Fibroblast of the aortic adventitia (primary cell): ENCODE measurements around the genes TECTA, UBASH3B, CRTAM and JHY.

DNA sequence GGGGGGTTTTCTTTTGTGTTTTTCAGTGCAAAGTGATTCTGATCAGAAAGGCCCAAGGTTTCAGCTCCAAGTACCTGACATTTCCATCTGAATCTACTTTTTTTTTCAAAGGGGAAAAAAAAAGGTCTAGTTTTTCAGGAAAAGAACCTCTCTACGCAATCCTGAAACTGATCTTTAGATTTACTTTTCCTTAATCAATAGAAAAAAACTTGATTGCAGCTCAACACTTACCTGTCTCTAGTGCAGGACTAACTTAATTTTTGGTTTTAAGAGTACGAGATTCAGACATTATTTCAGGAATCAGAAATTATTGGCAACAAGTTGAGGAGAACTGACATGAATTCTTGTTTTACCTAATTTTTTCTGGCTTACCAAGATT lies at the start of gene TECTA:
TSS of gene TECTA (plus strand) at position 225 of the 379 bp plus-strand sequence.
- CAGE, long polyA plus RNA = no peak

DNA sequence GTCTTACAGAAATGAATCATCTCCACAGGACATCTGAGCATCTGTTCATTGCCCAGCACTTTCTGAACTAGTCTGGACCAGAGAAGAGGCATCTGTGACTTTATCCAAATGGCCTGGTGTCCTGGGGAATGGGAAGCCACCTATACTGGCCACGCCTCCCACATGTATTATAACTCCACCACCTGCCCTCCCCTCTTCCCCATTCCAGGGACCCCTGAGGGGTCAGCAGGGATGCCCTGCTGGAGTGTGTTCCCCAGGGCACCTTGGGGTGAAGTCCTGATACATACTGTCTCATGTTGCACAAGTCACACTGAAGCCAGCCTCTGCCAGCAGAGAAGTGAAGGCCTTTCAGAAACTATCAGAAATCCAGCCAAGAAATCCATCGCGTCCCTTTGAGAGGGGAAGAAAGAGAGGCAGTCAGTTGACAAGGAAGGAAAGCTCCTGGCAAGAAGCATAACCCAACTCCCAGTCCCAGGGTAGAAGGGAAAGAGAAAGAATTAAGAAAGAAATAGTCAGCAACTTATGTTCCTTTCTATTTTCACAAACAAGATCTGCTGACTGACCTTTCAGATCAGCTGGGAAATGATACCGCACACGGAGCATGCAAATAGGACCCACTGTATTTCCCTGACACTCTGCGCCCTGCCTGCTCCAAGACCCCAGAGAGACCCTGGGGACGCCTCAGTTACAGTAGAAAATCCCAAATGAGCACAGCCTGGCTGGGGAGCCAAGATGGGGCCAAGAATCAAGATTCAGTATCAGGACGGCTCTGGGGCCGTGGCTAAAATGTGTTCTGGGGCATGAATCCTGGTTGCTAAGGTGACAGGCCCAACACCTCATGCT lies 45.3 kb downstream of the SC5D start:
- CAGE, long polyA plus RNA = no peak

DNA sequence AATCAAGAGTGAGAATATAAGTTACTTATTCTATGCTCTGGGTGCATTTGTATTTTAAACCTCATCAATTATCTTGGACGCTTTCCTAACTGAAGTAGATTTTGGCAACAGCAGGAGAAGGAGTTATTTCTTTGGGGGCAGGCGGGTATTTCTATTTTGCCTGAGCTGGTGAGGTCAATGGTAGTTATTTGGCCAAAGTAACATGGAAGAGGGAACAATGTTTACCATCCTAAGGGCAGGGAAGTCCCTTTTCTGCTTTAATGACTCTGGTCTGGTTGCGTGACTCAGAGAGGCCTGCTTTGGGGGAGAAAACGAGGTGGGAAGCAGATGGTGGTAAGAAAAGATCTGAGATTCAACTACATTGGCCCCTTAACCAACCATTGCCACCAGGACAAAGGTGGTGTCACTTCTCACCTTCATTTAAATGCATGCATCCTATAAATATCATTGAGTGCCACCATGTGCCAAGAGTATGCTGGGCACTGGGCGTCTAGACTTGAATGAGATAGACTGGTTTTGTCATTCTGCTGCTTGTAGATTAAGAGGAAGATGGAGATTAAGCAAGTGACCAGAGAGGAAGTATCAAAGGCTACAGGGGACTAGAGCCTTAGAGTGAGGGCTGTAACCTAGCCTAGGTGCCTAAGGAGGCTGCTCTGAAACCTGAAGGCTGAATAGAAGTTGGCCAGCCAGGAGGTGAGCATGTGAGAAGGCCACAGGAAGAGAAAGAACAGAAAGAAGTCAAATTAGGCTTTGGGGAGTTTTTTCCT lies 3.7 kb upstream of the SORL1 start:
- CAGE, long polyA plus RNA = no peak

DNA sequence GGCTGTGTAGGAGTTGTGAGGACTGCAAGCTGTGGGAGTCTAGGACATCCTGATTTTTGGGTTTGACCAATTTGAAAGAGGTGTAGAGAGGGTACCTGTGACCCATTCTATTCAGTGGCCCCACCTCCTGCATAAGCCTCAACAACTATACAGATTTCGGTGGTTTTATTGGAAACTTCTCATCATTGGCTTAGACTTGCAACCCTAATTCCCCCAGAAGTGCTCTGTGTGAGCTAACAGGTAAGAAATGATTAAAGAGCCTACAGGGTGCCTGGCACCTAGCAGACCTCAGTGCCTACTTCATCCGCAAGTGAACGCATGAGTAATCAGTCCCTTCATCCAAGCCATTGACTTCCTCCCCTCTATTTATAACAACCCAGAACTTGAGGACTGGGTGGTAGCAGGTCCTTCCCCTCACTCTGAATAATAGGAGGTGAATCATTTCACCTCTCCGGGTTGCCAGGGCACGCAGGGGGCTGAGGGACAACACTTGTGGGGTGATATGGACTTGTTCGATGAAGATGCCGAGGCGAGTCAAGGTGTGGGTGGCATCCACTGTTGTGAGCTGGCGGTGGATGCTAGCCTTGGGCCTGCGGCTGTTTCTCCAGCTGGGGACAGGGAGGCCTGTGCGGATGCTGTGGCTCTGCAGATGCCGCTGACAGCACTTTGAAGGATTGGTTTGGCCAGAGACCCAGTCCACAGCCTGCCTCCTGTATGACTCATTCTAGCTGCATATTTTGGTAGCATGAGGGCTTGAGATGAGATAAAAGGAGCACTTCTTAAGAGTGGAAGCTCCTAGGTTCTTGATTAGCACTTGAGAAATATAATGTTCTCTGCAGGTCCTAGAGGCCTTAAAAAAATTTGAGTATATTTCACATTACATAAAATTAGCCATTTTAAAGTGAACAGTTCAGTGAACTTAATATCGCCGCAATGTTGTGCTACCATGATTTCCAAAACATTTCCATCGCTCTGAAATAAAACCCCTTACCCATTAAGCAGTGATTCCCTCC lies 12.3 kb downstream of the SORL1 start:
- CAGE, long polyA plus RNA = no peak

DNA sequence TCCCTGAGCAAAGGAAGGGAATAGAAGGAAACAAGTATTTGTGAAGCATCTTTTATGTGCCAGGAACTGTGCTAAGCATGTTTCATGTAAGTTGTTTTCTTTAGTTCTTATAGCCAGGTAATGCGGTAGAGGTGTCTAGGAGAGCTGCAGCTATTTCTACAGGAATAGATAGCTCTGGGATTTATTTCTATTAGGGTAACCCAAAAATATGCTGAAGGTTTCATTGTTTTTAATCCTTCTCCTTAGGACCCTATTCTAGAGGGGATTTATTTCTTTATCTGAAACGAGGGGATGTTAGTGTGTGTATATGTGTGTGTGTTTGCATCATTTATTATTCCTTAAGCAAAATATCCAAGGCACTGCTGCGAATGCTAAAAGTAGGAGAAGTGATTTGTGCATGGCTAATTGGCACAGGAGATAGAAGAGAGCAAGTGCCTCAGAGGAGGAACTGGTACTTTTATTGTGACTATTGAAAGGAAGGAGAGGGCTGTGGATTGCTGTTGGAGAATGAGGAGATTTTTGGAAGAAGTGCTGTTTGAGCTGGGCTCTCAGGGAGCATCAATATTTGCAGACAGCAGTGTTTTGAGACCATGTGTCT lies 93.5 kb downstream of the SORL1 start:
- CAGE, long polyA plus RNA = no peak

DNA sequence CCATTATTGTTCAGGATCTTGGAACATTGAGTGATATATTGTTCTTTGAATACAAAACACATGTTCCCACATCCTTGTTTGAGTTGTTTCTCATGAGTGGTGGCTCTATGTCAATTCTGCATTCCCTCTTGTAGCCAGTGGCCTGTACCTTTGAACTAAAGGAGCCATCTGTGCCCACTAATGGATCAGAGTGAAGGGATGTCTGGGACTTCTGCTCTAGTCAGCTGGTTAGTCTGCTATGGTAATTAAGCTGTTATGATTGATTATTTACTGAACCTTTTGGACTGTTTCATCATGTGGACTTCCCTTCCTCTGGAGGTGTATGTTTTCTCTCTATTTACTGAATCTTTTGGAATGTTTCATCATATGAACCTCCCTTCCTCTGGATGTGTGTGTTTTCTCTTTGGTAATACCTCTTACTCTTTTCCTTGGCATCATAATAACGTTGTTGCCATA lies 112.8 kb downstream of the SORL1 start:
- CAGE, long polyA plus RNA = no peak

DNA sequence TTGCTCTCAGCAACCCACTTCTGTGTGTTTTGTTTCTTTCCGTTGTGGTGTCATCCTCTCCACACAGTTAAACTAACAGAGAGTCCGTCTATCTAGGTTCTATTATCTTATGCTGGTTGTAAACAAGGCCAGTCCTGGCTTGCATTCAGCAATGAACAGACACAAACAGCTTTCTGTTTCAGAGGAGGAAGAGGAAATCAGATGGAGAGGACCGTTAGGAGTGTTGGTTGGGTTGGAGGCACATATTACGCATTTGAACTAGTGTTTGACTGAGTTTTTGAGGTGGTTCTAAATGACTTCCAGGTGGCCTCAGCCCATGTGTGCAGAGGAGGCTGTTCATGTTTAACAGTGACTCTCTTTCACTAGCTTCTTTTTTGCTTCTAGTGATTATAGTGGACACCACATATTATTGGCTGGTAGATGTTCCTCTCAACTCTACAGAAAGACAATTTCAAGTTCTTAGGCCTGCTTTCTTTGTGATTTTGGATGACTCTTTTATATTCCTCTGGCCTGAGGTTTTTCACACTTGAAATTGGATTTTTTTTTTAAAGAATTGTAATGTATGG lies 130.3 kb downstream of the SORL1 start:
- CAGE, long polyA plus RNA = no peak

- CAGE, long polyA plus RNA = no peak
Observed at GRCh38 chr11:121589768-121590988, 138.1 kb downstream of the SORL1 start.

GRCh38 chr11:121723326-121723779 lies 271.2 kb downstream of the SORL1 start:
- CAGE, long polyA plus RNA = no peak

DNA sequence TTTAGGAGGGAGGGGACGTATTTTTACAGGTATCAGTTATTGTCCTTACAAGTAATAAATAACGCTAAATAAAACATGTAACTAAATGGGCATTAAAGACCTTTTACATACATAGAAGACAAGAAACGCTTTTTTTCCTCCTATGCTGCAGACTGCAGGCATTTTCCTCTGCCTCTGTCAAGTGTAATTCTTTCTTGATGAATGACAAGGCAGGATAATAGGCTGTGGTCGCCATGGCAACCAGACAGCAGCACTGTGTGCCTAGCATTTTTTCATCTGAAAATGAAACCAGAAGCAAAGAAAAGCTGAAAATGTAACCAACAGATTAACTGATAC lies 46.1 kb downstream of the BLID start:
- CAGE, long polyA plus RNA = no peak

DNA sequence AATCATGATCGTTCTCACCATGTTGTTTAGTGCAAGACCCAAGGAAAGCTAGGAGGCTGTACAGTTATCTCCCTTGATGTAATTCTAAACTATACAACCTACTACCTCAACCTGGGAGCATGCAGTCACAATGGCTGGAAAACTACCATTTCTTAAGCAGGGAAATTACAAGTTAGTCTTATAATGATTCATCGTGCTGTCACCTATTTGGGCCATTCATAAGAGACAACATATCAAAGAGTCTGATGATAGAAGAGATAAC lies 30.4 kb upstream of the BLID start:
- CAGE, long polyA plus RNA = no peak

DNA sequence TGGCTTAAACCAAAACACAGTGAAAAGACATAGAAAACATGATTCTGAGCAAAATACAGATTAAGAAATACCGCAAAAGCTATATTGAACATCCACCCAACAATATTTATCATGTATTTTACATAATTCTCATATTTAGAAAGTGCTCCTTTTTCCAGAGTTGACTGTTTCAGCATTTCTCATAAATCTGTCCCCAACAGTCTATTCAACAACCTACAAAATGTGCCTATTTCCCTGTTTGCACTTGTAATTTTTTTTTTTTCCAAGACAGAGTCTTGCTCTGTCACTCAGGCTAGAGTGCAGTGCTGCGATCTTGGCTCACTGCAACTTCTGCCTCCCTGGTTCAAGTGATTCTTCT lies 31.0 kb upstream of the BLID start:
- CAGE, long polyA plus RNA = no peak

GRCh38 chr11:122353970-122354458 lies 238.0 kb upstream of the BLID start:
- CAGE, long polyA plus RNA = no peak

- CAGE, long polyA plus RNA = no peak
Observed at GRCh38 chr11:122422494-122423155, 232.9 kb upstream of the UBASH3B start.

DNA sequence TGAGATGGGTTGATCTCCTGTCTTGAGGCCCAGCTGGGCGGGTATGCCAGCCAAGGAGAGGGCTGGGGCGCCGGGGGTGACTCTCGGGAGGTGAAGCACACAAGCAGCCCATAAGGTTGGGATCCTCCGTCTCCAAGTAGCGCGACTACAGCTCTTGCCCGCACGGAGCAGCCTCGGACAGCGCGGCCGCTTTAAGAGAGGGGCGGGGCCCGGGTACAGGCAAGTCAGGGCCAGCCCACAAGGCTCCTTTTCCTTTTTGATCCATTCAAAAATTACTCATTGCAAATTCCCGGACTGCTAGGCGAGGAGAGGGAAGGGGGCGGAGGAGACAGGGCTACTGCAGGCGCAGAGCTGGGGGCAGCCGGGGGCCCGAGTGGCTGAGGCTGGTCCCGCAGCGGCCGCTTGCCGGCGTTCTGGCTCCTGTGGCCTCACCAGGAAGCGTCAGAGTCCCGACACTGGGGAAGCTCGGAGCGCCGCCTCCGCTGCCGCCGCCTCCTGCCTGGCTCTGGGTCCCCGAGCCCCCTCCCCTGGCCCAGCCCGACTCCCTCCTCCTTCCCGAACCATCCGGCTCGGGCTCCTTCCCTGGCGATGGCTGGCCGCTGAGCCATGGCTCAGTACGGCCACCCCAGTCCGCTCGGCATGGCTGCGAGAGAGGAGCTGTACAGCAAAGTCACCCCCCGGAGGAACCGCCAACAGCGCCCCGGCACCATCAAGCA lies at the start of gene UBASH3B:
TSS of gene UBASH3B (plus strand) at position 279 of the 716 bp plus-strand sequence.
- CAGE, long polyA plus RNA = no peak

- CAGE, long polyA plus RNA = no peak
Observed at GRCh38 chr11:122741396-122742271, 86.1 kb downstream of the UBASH3B start.

DNA sequence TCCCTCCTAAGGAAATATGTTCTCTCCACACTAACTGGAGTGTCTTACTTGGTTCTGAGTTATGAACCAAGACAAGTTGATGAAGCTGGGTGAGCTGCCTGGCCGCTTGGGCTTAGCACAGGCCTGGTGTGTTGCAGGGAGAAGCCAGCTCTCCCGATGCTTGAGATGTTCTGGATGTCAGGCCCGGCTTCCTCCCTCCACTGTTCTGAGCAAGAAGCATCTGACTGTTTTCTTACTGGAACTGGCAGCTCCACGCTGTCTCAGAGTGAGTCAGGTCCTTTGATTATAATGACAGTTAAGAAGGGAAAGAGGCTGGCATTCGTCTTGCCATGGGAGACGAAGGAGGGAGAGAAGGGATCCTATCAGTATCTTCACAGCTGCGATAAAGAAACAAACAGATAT lies 46.5 kb upstream of the CRTAM start:
- CAGE, long polyA plus RNA = no peak

DNA sequence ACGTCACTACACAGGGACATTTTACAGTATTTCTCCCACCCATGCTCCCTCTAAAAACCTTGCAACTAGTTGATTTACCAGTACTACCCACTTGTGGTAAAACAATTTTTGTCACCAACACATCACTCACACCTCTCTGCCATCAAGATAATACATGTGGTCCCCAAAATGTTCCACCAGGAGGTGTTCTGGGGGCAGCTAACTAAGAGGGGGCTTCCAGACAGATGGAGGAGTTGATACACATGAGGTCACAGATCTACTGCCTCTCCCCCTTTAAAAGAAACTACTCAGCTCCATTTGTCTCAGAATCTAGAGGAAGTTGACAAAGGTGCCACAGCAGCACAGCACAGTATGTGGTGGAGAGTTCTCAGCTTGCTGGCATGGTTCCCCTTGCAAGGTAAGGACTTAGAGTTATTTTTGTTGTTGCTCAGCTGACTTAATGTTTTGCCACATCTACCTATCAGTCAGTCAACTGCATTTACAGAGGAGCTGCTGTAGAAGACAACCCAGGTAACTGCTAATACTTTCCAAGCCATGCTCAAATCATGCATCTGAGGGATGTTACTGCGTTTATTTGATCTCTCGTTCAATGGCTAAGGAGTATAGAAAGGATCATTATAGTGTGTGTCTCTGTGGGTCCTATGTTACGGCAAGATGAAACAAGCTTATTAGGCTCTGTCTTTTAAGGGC lies at the start of gene CRTAM:
TSS of gene CRTAM (plus strand) at position 305 of the 690 bp plus-strand sequence.
- CAGE, long polyA plus RNA = no peak

DNA sequence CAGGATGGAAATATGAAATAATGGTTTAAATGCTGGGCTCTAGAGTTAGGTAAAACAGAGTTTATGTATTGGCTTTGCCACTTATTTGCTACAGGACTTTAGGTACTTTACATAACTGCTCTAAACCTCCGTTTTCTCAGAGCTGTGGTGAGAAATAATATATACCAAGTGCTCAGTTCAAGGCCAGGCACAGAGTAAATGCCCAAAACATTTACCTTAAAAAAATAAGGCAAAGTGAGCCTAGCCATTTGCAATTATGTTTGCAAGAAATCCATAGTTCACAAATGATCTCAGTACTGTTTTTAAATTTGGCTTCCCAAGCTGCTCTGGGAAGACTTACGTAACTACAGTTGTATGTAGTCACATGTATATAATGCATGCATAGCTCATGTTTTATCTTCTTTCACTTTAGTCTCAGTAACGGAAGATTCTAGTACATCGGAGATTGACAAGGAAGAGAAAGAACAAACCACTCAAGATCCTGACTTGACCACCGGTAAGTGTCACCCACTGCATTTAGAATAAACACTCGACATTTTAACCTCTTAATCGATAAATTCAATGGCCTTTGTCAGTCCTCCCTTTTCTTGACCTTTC lies 18.2 kb upstream of the JHY start:
- CAGE, long polyA plus RNA = no peak

DNA sequence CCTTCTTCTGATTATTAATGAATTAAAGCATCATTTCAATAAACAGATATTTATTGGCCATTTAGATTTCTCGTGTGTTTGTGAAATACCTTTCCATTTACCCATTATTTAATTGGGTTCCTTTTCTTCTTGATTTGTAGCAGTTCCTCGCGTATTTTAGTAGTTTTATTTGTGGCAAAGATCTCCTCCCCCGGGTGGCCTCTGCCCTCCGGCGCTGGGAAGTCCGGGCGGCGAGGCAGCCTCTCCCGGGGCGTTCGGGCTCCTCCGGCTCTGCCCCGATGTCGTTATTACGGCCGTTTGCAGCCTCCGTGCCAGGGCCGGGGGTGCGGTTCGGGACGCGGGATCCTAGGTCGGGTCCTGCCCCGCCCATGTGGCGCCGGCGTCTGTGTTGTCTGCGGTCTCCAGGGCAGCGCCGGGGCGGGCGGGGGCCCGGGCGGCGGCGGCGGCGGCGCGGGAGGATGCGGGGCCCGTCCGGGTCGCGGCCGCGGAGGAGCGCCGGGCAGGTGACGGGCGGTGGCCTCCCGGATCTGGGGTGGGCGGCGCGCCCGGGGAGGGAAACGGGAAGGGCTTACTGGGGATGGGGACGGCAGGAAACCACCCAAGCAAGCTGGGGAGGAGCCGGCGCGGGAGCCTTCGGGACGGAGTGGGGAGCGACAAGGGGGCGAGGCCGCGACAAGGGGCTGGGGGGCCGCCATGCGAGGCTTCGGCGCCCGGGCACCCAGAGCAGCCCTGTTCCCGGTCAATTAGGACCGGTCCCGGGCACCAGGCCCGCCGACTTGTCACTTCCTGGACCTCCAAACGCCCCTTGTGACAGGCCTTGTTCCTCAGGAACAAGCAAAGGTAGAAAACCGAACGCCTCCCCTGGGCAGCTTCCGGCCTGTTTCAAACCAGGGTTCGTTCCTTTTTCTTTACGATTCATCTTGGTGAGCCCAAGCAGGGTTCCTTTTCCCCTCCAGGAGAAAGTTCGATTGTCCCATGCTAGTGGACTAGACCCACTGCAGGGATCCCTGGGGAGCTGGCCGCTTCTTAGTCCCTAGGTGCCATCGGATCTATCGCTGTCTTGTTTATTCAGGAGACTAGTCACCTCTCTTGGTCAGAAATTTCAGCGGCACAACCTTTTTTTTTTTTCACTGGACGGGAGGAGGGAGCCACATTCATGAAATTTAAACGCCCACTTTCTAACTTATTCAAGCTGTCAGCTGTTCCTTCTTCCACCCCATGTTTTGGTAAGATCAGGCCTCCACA lies at the start of gene JHY:
TSS of gene JHY (plus strand) at position 290 of the 1,245 bp plus-strand sequence.
- CAGE, long polyA plus RNA = no peak